Metastatic Pancreatic Carcinoma in the Ovary (tissue), 1 donor: Measurements from ENCODE around the genes SPEG, SPEGNB and ASIC4.

GRCh38 chr2:218570709-218571144 lies 2.1 kb downstream of the CNOT9 start:
- PRO-cap = no peak

- PRO-cap = no peak
Observed at GRCh38 chr2:218598402-218598968, 9.2 kb upstream of the PLCD4 start.

DNA sequence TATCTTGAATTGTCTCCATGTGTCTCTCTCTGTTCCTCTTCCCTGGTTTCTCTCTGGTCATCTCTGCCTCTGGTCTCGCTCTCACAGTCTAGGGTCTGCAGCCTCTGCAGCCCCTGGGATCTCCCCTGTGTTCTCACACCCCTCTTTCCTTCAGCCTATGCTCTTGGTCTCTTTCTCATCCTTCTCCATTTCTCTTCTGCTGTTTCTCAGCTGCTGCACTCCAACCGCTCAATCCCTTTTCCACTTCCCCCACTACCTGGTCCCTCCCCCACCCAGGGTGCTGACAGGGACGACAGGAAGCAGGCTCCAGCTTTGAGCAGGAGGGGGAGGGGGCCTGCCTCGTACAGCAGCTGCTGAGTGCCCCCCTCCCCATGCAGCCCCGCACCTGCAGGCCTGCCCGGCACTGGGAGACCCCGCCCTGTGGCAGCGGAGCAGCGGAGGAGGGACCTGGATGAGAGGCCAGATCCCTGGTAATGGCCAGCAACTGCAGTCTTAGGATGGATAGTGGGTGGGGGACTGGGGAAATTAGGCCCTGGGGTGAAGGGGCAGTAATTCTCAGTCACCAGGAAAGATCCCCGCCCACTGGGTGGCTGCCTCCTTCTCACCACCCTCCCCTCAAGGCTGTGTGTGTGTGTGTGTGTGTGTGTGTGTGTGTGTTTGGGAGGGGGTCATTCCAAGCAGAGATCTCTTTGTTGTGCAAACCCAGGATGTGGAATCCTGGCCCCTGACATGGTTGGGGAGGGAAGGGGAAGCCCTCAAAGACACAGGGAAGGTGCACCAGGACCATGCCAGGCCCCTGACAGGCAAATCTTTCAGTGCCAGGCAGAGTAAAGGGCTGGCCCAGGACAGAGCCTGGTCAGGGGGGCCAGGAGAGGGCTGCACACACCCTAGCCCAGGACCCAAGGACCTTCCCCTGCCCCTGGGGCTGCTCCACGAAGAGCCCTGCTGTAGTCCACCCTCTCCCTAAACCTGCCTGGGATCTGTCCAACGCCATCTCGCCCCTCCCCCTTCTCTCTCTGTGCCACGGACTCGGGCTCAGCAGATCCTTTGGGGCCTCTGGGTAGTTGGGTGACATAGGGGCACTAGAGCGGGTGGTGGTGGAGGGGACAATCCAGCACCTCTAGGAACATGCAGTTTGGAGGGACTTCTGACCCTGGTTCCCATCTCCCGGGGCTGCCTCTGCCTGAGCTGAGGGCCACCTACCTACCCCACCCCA lies 6.9 kb upstream of the CRYBA2 start:
- PRO-cap = bidirectional peak, plus-strand start at position 462 of the sequence, minus-strand start at position 240 of the sequence

- PRO-cap = no peak
Observed at GRCh38 chr2:219049257-219049715, 8.0 kb upstream of the CFAP65 start.

GRCh38 chr2:219118490-219118929 lies 42.1 kb downstream of the NHEJ1 start:
- PRO-cap = no peak

- PRO-cap = no peak
Observed at GRCh38 chr2:219127026-219127458, 33.6 kb downstream of the NHEJ1 start.

DNA sequence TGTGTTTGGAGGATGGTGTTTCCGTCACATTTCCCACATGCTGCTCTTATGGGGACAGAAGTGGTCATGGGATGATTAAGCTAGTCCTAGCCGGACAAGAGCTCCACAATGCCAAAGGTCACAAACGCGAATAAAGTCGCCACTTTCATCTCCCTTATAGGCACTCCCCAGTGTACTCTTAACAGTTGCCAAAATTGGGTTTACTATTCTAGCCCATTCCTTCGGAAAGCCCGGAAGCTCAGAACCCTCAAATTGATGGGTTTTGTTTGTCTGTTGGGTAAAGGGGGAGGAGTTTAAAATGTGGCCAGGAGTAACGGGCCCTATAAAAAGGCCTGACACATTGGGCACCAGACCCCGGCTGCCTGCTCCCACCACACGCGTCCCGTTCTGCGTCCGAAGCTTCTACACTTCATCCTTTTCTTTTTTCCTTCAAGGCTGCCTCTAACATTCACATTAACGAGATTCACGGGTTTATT lies 924 bp downstream of the NHEJ1 start:
- PRO-cap = no peak

- PRO-cap = no peak
Observed at GRCh38 chr2:219214150-219214775, 4.5 kb downstream of the ABCB6 start.

GRCh38 chr2:219222472-219223068 lies 3.8 kb upstream of the ABCB6 start:
- PRO-cap = no peak

GRCh38 chr2:219254868-219255342 lies 1.2 kb upstream of the TUBA4A start:
- PRO-cap = no peak

DNA sequence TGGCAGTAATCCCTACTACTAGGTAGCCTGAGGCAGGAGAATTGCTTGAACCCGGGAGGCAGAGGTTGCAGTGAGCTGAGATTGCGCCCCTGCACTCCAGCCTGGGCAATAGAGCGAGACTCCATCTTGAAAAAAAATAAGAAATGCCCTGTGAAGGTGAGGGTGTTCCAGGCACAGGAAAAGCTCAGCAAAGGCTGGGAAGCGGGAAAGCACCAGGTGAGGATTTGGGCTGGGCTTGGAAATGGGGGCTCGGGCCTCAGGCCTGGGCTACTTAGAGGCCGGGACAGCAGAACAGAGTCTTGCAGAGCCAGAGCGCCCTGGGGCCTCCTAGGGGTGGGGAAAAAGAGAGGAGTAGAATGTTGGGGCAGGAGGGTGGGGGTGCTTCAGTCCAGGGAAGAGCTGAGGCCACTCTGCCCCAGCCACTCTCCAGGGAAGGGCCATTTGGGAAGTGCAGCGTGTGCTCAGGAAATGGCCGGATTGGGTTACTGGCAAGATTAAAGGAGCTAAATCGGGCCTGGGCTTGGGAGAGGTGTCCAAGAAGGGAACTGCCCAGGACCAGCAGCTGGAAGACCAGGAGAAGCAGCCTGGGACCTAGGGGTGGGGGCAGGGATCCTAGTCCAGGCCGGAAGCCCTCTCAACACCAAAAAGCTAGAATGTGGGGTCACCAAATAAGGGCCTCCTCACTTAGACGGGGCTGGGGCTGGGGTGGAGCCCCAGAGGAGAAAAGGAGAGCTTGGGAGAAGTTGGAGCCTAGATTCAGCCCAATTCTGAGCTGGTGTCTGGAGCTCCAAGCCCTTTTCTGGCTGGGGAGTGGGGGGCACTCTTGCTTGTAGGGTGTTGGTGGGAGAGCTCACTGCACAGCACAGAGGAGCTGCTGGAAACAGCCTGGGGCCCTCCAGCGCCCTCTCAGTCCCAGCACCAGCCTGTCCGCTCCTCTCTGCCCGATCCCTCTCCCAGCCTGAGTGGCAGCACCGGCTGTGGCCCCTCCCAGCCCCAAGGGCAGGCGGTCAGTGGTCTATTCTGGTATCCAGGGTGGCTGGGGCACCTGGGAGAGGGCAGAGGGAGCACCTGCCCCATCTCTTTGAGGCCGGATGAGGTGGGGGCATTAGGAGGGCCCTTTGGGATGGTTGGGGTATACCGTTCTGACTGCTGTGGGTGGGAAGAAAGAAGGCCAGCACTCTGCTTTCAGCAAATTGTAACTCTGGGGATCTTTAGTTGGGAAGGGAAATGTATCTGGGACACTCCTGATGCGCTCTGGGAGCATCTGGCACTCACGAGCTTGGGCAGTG lies 13.5 kb upstream of the DES start:
- PRO-cap = unidirectional peak, minus-strand start at position 939 of the sequence

GRCh38 chr2:219408130-219408537 lies 10.0 kb upstream of the DES start:
- PRO-cap = no peak

DNA sequence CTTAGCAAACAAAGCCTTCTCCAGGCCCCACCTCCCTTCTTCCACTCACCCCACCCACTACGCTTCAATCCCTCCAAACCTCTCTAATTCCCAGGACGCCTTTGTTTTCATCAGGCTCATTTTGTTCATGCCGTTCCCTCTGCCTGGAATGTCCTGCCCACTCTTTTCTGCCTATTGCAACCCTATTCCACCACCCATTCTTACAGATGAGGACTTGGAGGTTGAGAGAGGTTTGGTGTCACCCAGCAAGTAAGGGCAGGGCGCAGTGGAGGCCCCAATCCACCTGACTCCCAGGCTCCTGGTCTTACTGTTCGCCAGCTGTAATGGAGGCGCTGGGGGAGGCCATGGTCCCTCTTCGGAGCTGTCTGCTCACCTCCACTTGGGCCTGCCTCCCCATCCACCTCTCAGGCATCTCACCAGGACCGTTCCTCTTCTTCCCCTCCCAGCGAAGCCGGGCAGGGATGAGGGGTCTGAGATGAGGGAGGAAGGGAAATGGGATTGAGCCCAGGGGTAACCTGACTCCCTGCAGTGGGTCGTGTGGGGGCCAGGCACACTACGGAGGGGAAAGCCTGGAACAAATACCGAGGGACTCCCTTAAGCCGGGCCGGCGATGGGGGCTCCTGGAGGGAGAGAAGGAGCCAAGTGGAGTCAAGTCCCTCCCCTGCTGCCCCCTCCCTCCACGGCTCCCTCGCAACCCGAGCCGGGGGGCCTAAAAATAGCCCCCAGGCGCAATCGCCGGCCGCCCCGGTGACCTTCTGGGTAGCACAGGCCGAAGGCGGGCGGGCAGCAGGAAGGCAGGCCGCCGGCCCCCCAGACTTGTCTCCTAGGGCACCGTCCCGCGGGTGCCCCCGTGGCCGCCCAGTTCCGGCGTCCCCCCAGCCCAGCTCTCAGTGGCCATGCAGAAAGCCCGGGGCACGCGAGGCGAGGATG lies at the start of gene SPEG:
SPEG (plus strand) TSS at position 762 of the 930 bp plus-strand sequence.
- PRO-cap = unidirectional peak, plus-strand start at position 67 of the sequence; unidirectional peak, plus-strand start at position 323 of the sequence

- PRO-cap = no peak
Observed at GRCh38 chr2:219435756-219436058, 1.1 kb downstream of the SPEG start.

- PRO-cap = no peak
Observed at GRCh38 chr2:219441048-219441314, 6.3 kb downstream of the SPEG start.

- PRO-cap = no peak
Observed at GRCh38 chr2:219459474-219460150, 25.0 kb downstream of the SPEG start.

GRCh38 chr2:219484549-219485405 lies 11.2 kb upstream of the SPEGNB start:
- PRO-cap = no peak

- PRO-cap = no peak
Observed at GRCh38 chr2:219495875-219496553, at the start of gene SPEGNB. TSS of gene SPEGNB (plus strand) at chr2:219496131.

GRCh38 chr2:219514089-219515280 lies at the start of gene ASIC4:
TSS of gene ASIC4 (plus strand) at chr2:219514482.
- PRO-cap = no peak

DNA sequence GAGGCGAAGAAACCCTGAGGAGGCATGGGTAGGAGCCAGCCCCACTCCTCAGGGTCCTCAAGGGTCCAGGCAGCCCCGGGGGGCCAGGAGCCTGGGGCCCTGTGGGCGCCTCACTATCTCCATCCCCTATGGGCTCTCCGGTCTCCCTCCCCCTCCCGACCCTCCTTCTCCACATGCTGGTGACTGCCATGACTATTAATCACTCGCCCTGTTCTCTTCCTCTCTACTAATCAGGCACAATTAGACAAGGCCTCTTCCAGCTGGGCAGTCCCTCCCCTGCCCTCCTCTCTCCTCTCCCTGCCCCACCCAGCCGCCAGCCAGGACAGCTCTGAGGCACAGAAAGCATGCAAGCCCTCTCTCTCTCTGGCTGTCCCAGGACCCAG lies 5.7 kb downstream of the ASIC4 start:
- PRO-cap = no peak